ReNcell CX (cell line): ENCODE data around the genes STAM2 and ARL6IP6.

DNA sequence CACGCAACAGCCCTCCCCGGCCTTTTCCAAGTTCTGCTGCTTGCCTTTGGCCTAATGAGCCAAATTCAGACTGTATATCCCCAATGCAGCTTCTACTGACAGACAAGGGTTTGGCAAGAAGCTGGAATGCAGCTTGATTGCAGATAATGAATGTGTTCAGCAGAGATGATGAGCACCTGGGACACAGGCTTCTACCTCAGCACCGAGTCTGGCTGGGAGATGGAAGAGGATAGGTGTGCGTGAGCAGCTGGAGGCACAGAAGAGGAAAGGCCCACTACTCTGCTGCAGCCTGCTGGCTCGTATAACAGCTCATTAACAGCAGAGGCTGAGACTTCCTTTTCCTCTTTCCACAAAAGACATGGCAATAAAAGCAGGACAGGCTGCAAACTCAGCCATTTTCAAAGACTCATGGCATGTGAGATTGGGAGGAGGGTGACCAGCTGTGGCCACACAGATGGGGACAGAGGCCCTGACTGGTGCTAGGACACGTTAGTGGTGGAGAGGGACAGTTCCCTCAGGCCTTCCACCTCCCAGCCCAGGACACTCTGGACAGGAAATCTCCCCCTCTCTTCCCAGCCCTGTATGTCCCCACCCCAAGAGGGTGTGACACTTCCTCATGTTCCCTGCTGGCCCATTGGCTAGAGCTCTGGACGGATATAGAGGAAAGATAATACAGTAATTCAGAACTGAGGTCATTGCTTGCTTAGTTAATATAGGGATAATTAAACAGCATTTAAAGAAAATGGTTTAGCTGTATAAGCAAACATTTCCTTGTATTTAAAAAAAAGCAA, 60.3 kb downstream of the CACNB4 start:
- PRO-cap: no peak

- PRO-cap: bidirectional peak, plus-strand start at chr2:152175539, minus-strand start at chr2:152175725
Observed at GRCh38 chr2:152175352-152176590, at the start of gene STAM2. TSS of gene STAM2 (minus strand) at chr2:152175763.

GRCh38 chr2:152378538-152379308, 43.7 kb downstream of the FMNL2 start:
- PRO-cap: no peak

- PRO-cap: no peak
Observed at GRCh38 chr2:152395650-152396424, 60.9 kb downstream of the FMNL2 start.

- PRO-cap: no peak
Observed at GRCh38 chr2:152468901-152469611, 134.1 kb downstream of the FMNL2 start.

GRCh38 chr2:152534786-152535225, 182.5 kb downstream of the PRPF40A start:
- PRO-cap: no peak

GRCh38 chr2:152566537-152567400, 150.5 kb downstream of the PRPF40A start:
- PRO-cap: no peak

GRCh38 chr2:152582087-152582707, 135.1 kb downstream of the PRPF40A start:
- PRO-cap: no peak

DNA sequence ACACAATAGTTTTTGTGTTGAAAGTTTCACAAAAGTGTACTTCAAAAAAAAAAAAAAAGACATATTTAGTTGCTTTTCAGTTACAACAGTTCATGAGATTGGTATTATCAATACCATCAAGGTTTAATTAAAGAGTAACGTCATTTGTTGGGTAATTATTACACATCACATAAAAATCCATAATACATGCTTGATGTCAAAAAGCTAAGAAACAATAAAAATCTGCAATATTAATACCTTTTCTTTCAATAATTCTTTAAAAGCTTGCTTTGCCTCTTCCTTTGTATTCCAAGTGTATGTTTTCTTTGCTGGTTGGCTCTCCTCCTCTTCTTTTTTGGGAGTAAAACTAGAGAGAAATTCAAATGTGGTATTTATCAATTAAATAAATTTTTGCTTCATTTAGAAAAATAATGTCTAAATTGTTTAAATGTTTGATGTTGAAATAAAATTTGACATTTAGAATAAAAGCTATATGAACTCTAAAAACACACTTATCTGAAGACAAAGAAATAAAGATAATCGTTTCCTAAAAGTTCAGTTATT, 43.8 kb downstream of the PRPF40A start:
- PRO-cap: no peak

DNA sequence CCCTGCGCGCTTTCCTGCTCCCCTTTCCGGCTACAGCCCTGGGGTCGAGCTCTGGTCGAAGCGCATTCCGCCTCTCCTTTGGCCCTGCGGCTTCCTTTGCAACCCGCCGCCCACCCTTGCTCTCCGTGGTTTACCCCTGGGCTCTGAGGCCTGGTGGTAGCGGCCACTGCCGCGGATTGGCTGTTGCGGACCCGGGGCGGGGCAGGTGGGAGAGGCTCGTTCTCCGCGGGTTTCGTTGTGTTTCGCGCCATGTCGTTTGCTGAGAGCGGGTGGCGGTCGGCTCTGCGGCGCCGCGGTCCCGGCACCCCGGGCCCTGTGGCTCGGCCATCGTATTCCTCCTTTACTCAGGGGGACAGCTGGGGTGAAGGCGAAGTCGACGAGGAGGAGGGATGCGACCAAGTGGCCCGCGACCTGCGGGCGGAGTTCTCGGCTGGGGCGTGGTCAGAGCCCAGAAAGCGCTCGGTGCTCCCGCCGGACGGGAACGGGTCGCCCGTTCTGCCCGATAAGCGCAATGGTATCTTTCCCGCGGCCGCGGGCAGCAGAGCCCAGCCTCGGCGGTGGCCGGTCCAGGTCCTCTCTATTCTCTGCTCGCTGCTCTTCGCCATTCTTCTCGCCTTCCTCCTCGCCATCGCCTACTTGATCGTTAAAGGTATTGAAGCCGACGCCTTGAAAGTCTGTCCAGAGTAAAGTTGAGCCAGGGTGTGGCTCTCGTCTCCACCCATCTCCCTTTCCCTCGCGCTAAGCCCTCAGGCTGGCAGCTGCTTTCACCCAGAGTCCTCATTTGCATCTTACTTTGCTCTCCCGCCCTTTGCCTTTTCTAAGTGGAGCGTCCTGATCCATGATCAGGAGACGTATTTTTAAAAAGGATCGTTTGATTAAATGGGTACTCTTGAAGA, at the start of gene ARL6IP6:
TSS of gene ARL6IP6 (plus strand) at position 245 of the 896 bp plus-strand sequence.
- PRO-cap: bidirectional peak, plus-strand start at position 256 of the sequence, minus-strand start at position 112 of the sequence

- PRO-cap: no peak
Observed at GRCh38 chr2:153059734-153059933, 341.2 kb downstream of the ARL6IP6 start.

DNA sequence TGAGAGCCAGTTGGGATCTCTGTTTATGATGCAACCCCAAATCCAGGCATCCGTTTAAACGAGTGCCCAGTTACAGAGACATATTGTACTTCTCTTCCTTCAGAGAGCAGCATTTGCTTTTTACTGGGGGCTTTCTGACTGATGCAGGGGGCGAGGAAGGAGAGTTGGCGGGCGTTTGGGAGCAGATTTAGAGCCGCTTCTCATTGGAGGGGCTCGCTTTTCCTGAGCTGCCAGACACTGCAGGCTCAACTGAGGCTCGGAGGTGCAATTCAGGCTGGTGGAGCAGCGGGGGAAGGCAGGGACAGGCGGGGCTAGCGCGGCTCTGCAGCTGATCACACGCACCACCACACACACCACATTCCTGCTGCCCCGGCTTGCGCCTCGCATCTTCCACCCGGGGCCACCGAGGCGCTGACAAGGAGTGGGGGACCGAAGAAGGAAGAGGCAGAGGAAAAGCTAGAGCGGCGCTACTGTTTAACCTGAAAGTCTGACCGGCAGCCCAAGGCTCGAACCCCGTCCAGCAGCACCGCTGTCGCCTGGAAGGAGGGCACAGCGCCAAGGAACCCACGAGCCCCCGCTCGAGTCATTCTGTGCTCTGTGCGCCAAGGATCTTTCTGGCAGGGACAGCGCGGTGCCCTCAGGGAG, 1.2 kb upstream of the KCNJ3 start:
- PRO-cap: no peak

- PRO-cap: no peak
Observed at GRCh38 chr2:154699179-154699893, 841 bp downstream of the KCNJ3 start.

DNA sequence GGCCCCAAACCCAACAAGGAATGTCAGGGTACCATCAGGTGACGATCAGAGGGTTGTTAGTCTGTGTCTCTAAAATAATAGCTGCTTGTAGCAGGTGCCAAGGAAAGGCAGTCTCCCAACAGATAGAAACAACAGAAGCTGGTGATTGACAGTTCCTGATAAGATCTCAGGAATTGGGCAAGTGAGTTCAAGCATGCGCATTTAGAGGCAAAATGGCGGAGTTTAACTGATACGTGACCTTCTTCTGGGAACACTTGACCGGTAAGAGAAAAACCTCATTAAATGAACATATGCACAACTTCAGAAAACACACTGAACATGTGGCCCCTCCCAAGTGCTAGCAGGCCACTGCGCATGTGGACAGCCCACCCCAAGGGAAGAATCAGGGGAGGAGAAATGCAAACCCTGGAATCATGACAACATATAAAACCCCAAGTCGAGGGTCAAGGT, 664.9 kb downstream of the KCNJ3 start:
- PRO-cap: no peak

- PRO-cap: no peak
Observed at GRCh38 chr2:156083531-156084155, 248.9 kb downstream of the NR4A2 start.

DNA sequence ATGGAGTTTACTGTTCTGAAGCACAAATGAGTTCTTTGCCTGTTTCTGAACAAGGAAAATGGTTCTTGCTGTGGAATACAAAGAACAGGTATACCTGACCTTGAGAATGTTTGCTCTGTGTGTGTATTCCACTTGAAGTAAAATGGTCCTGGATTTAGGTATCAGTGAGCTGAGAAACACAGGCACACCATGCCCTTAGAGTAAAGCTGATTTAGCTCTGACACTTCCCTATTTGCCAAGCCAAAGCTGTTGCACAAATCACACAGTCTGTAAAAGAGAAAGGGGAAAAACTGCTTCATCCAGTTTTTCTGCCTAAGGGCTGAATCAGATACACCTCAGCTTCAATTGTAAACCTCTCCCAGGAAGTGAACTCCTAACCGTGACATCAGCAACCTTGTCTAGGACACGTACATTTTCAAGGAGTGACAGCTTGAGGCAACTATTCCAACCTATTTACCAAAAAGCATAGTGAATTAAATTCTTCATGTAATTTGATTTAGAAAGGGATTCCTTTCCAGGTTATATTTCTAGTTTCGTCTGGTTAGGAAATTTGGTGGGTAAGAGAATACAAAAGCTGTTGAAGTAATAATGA, 150.4 kb downstream of the NR4A2 start:
- PRO-cap: no peak

GRCh38 chr2:156184726-156185289, 147.7 kb downstream of the NR4A2 start:
- PRO-cap: no peak

GRCh38 chr2:156323254-156323833, 9.2 kb downstream of the NR4A2 start:
- PRO-cap: no peak

DNA sequence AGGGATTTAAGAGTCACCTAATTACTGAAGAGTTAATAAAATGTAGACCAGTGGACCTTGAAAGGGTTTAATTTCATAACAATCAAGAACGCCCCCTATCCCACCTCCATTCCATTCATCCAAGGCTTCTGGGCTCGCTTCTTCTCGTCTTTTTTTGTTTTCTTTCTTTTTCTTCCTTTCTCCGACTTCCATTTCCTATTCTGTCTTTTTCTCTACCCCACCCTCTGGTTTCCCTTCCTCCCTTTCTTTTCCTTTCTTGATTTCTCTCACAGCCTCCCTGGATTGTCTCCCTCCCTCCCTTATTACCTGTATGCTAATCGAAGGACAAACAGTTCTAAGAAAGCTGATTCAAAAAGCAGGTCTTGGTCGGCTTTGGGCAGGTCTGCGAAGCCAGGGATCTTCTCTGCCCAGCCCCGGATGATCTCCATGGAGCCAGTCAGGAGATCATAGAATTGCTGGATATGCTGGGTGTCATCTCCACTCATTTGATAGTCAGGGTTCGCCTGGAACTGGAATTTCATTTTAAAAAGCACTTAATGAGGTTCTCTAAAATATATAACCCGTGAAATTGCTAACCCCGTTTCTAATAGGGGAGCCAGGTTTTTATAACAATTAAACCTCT, 6.0 kb downstream of the NR4A2 start:
- PRO-cap: no peak

GRCh38 chr2:156333741-156334708, 1.5 kb upstream of the NR4A2 start:
- PRO-cap: unidirectional peak, plus-strand start at chr2:156333887; bidirectional peak, plus-strand start at chr2:156334325, minus-strand start at chr2:156334327